Umbilical cord (tissue), 2 donors: ENCODE data around the genes ARL11 and SERPINE3.

DNA sequence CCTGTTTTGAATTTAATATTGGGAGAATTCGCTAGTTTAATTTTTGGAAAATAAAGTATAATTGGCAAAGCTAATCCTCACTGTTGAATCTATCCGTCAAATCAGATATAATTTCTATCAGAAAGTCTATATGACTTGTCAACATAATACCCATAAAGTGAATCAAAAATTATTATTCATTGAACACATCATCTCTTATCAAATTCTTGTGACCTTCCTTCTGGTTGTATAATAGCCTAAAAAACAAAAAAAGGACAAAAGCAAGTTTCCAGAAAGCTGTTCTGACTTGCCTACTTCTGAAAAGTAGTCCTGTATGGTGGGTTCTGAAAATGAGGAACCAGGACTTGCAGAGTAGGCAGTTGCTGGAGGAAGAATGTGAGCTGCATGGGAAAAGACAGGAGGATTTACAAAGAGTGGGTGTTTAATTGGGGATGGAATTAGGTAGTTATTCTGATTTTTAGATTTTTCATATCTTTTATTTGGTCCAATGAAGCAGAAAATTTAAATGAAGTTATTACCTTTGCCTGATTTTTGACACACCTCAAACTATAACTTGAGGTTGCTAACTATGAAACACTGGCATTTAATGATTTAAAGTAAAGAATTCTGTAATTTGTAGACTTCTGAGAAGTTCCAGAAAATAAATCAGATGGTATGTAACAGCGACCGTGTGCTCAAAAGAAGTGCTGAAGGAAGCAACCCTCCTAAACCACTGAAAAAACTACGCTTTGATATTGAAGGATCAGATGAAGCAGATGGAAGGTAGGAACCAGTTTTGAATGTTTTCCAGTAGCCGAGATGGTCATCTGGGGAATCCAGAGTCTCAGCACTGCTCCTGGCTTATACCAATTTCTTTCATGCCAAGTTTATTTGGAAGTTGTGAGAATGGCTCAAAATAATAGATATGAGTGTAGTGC lies 56.5 kb downstream of the RCBTB2 start:
- RAMPAGE, long total RNA, result no peak

- RAMPAGE, long total RNA, result no peak
Measured at GRCh38 chr13:48567710-48568422, 35.0 kb upstream of the RCBTB2 start.

- RAMPAGE, long total RNA, result no peak
Measured at GRCh38 chr13:48577050-48577406, 44.1 kb upstream of the RCBTB2 start.

DNA sequence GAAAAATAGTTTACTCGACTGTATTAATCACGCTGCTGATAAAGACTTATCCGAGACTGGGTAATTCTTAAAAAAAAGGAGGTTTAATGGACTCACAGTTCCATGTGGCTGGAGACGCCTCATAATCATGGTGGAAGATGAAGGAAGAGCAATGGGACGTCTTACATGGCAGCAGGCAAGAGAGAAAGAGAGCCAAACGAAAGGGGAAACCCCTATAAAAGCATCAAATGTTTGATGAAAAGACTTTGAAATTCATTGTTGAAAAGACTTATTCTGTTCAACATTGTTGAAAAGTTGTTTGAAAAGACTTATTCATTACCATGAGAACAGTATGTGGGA lies 47.8 kb upstream of the RCBTB2 start:
- RAMPAGE, long total RNA, result no peak

GRCh38 chr13:48783021-48783890 lies 129.5 kb downstream of the CYSLTR2 start:
- RAMPAGE, long total RNA, result no peak

- RAMPAGE, long total RNA, result no peak
Measured at GRCh38 chr13:48954078-48954524, 21.6 kb upstream of the FNDC3A start.

DNA sequence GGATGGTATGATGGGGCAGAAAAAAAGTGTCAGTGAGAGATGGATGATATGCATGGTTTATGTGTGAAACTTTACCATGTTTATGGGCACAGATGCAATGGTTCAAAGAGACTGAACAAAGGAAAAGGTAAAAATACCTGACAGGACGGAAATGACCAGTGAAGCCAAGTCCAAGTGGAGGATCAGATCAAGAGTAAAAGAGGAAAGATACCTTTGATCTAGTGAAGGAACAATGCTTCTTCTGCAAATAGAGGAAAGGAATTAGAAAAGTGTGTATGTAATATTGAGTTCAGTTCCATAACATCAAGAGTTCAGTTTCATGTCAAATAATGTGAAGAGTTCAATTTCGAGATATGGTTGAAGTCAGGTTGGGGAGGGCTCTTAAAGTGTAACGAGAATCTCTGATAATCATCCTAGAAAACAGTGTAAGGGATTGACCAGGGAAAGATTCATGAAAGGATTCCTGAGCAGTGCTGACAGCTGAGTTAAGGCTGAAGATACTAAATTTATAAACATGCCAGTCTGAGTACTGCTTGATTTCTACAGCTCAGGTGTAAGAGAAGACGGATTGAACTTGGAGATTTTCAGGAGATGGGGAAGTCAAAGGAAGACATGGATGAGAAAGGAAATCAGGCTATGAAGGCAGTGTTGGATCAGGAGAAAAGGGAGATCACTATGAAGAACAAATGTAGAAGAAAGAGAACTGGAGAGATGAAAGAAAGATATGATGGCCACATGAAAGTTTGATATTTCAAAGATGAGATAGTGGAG lies 112.6 kb upstream of the MLNR start:
- RAMPAGE, long total RNA, result no peak

DNA sequence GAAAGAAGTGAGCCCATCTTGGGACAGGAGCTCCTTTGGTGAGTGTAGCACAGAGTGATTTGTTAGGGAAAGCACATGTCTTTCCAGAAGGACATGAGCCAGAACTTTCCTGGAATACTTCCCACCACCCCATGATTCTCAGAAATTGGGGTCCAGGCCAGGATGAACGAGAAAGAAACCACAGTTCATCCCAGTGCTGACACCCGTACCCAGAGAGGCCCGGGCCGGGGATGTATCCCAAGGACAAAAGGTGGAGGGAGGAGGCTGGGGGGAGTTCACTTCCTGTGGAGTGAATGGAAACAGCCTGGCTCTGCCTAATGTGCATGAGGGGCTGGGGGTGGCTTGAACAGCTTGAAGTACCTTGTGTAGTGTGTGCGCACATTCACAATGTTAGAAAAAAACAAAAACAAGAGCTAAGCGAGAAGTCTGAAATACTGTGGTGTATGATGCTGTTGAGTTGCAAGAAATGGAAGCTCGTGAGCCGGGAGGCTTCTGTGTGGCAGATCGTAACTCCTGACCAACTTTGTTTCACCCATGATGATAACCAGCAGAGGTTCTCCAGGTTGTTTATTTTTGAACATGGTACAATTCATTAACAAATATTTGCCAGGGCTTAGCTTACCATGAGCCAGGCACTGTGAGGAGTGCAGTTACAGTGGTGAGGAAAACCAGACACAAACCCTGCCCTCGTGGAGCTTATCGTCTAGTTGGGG lies 47.6 kb downstream of the CDADC1 start:
- RAMPAGE, long total RNA, result no peak

DNA sequence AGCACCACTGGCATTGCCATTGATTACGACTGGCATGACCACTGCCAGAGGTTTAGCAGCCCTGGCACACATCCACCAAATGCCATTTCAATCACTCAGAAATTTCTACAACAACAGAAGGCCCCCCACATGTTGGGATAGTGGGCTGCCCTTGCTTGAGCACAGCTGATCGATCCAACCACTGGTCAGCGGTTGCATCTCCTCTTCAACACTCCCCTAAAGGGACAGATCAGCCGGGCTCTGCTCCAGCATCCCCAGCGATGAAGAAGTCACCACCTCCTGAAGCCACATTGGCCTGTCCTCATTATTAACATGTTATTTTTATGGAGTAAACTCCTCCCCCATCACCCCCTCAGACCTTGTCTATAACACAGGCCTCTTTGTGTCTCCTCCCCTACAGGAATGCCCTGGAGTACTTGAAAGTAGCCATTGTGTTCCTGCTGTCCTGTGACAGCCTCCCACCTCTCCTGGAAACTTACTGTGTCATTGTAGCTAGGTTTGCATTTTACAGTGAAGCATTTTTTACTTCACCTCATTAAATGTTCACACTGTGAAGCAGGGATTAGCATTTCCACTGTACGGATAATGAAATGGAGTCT lies 51.4 kb downstream of the CDADC1 start:
- RAMPAGE, long total RNA, result no peak

- RAMPAGE, long total RNA, result no peak
Measured at GRCh38 chr13:49313847-49314402, 66.2 kb downstream of the CDADC1 start.

GRCh38 chr13:49334480-49334750 lies 86.7 kb downstream of the CDADC1 start:
- RAMPAGE, long total RNA, result no peak

DNA sequence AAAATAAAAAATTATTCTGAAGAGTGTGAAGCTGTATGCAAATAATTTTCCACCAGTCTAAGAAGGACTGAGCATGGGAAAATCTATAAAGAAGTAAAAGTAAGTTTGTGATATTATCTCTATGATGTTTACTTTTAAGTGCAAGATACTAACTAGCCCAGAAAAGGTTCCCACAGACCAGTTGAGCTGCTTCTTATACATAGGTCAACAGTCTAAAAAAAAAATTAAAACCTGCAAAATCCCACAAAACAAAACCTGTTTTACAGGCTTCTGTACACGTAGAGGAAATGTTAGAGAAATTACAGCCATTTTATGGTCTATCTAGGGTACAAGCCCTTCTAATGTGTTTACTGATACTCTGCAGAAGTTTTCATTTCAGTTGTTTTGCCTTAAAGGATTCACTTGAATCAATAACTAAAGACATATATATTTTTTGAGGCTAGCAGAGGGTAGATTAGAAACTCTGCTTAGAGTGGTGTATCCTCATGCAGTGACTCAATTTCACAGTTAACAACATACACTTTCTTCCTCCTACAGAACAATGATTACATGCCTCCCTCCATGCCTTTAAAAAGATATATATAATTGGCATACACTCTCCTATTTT lies 44.0 kb downstream of the CAB39L start:
- RAMPAGE, long total RNA, result no peak

DNA sequence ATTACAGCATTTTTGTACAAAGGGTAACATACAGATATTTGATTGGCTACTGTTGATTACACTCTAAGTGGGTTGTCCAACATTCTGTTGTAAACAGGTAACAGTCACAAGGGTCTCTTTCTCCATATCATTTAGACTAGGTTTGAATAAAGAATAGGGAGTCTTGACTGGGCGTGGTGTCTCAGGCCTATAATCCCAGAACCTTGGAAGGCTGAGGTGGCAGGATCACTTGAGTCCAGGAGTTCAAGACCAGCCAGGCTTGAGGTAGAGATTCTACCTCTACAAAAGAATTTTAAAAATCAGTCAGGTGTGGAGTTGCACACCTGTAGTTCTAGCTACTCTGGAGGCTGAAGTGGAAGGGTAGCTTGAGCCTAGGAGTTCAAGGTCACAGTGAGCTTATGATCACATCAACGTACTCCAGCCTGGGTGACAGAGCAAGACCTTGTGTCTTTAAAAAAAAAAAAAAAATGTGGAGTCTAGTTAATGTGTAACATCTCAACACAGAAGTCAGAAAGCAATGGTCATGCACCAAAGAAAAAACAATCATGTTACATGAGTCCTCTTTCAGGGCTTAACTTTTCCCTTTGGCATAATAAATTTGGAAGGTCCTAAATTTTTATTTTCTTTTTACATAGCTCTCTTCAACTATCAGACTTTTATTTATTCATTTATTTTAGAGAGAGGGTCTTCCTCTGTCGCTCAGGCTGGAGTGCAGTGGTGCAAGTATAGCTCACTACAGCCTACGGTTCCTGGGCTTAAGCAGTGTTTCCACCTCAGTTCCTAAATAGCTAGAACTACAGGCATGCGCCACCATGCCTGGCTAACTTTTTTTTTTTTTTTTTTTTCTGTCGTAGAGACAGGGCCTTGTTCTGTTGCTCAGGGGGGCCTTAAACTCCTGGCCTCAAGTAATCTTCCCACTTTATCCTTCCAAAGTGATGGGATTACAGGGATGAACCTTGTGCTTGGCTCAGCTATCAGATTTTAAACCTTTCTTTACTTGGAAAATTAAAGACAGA lies 22.2 kb downstream of the SETDB2 start:
- RAMPAGE, long total RNA, result no peak

DNA sequence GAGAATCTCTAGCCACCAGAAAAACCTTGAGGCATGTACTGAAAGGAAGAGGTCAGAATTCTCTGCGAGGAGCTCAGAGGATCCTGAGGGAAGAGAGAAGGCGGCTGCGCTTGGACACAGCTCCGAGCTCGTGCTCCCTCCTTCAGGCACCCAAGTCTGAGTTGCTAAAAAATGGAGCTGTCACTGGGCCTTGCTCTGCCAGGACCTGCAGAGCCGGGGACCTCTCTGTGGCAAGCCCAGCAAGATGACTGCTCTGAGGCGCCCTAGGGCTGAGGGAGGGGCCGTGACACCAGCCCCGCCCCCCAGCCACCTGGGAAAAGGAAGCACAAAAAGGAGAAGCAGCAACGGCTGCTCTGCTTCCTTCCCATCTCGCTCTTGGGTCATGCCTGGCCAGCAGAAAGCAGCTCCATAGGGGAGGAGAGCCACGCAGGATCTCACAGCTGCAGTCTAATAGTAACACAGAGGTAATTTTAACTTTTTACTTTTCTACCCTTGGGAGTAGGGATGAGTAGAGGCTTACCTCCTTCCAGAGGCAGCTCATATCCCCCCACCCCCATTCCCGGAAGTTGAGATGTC lies at the start of gene ARL11:
TSS of gene ARL11 (plus strand) at position 356 of the 576 bp plus-strand sequence.
- RAMPAGE, long total RNA, result no peak

DNA sequence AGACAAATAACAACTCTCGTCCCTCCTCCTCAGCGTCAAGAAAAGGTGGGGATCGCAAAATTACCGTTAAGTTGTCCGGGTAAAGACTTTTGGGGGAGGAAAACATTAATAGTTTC lies 65.4 kb downstream of the KCNRG start:
- RAMPAGE, long total RNA, result no peak

DNA sequence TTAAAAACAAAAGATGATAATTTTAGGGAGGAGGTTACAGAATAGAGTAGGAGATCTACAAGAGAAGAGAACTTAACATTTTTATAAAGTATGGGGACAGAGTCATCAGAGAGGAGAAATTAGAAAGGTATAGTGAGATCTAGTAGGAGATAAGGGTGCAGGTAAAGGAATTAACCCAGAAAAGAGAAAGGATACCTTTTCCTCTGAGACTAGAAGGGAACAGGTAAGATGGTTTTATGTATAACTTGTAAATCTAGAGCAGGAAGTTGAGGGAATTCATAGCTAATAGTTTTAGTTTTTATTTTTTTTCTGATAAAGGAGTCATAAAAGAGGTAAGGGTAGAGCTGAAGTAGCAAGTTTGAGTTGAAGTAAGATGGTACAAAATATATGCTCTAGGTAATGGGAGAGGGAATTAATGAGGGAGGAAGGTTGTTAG lies 77.5 kb downstream of the KCNRG start:
- RAMPAGE, long total RNA, result no peak

DNA sequence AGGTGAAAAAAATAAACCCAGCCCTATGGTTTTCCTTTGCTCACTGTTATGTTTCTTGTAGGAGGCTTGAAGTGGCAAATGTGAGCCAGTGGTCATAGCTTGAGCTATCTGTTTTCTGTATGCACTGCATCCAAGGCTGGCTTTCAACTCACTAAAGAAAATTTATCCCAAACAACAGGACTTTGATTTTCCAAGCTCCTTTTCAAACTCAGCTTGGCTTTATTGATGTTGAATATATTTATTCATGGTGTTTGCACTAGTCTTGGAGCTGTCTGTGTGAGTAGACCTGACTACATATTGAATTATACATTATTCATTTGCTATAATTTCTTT lies 240.6 kb downstream of the KCNRG start:
- RAMPAGE, long total RNA, result no peak

DNA sequence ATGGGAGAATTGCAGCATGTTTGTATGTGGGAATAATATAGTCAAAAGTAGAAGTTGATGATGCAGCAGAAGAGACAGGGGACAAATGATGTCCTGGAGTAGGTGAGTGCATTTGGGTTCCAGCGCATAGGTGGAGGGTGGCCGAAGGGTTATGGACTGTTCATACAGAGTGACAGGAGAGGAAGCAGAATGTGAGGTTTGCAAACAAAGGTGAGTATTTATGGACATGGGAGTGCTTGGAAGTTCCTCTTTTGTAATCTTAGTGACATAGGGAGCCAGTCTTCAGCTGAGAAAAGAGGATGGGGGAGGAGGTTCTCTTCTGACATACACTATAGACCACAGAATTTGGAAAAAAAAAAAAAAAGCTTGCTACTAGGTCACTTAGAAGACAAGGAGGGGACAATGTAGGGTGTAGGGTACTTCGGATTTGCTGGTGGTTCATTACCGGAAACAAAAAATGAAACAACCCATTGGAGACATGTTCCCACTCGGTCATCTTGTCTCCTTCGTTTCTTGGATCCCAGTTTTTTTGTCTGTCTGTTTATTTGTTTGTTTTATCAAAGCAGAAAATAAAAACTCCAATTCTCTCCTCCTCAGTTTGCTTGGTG lies 331.5 kb downstream of the DLEU7 start:
- RAMPAGE, long total RNA, result no peak

- RAMPAGE, long total RNA, result no peak
Measured at GRCh38 chr13:50922517-50923249, 13.1 kb downstream of the RNASEH2B start.

DNA sequence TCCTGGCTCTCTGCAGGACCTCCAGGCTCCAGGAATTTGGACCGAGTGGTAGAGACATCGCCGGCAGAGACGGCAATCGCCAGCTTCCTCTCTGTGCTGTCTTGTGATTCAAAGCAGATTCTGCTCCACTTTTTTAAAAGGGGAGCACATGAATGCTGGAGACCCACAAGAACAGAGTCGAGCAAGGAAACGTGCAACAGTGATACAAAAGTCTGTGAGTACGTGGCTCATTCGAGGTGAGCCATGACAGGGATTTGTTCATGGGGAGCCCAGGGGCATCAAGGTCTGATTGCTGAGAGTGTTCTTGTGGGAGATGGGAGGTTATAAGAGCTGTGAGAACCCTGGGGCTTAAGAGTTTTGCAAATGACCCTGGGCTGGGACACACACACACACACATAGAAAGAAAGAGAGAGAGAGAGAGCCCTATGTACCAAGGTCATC lies at the start of gene SERPINE3:
TSS of gene SERPINE3 (plus strand) at position 162 of the 441 bp plus-strand sequence.
- RAMPAGE, long total RNA, result no peak